ENCODE measurements around the genes SH2D1B and DDR2.

DNA sequence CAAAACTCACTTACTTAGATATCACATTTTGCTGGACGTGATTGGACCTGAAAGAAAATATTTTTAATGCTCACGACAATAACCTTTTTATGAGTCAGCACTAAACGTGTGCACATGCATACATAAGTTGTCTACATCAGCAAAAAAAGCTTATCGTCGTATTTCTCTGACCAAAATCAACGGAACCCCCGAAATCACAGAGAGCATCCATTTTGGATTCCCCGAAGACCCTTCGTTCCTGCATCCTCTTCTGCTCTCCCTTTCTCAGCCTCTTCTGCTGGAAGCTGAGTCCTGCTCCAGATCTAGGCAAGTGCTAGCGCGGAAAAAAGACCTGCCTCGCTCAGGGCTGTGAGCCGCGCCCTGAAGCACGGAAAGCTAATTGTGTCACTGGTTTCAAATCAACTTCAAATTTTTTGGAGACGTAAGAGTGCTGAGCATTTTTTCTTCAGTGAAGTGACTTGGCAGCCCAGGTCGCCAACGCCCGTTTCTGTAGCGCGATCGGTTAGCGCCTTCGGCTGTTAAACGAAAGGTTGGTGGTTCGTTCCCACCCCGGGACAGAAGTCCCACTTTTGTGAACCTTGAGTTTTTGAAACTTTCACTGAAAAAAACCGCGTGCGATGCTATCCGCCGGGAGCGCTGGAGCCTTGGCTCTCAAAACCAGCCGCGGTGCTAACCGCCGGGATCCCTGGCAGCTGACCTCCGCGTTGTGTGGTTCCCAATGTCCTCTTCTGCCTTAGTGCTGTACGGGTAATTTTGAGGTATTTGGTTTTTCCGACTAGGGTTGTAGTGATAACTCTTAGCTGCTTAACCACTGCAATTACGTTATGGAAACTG lies 9.6 kb downstream of the FCGR3B start:
- PRO-cap, result no peak

DNA sequence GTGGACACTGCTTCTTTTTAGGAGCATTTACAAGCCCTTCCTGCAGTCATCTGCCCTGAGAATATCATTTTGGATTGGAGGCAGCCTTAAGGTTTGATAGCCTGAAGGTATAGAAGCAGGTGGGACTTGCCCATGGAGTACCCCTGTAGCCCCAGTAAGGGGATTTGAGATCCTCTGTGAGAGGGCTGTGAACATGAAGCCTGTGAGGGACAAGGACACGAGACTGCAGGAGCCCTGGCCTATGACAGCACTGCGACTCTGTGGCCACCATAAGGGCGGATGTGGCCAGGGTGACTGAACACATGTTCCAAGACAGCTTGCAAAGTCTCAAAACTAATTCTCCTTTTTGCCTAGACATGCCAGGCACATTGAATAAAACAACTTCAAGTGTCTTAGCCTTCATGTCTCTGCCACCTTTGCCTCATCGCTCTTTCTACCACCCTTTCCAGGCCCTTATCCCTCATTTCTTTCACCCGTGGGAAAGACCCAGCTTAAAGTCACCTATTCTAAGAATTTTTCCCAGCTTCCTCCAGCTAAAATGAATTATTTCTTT lies 10.6 kb upstream of the DUSP12 start:
- PRO-cap, result no peak

DNA sequence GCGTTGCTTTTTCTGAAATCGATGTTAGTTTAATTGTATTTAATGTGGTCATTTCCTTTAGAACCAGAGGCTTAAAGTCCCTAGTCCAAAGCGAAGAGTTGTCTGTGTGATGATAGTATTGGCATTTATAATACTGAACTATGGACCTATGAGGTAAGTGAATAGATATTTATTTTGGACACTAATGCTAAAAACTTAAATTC lies 54.8 kb downstream of the ATF6 start:
- PRO-cap, result no peak

- PRO-cap, result no peak
Measured at GRCh38 chr1:161890896-161891669, 125.0 kb downstream of the ATF6 start.

GRCh38 chr1:162229882-162230577 lies 146.6 kb downstream of the SPATA46 start:
- PRO-cap, result no peak

DNA sequence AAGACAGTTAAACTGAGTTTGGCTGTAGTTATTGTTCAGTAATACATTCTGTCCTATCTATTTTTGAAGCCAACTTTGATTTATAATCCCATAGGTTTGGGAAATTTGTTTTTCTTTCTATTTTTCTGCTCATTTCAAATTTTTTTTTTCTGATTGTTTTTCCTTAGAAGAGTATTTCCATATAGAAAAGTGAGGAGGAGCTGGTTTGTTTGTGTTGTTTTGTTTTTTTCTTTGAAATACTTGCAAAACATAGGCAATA lies 81.3 kb downstream of the SPATA46 start:
- PRO-cap, result no peak

DNA sequence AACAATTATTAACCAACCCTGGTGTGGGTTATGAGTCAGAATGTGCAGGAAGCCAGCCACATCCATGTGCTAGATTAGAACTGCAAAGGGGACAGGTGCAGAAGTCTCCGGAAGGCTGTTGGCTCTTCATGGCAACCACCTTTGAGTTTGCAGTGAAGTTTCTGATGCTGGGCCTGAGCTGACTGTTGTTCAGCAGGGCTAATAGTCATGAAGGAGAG lies 70.6 kb downstream of the SPATA46 start:
- PRO-cap, result no peak

DNA sequence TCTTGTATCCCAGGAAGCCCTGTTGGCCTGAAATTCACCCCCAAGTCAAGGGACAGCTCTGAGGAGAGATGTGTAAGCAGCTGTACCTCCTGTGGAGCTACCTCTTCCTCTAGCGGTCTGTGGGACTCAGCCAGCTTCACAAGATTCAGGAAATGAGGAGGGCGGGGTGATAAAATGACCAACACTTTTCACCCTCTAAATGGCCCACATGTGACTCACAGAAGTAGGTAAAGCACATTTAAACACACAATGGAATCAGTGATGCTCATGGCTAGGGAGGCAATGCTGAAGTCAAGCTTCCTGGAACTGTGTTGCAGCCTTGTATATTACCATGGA lies at the start of gene SH2D1B:
SH2D1B (minus strand) TSS at position 111 of the 336 bp plus-strand sequence.
- PRO-cap, result no peak

DNA sequence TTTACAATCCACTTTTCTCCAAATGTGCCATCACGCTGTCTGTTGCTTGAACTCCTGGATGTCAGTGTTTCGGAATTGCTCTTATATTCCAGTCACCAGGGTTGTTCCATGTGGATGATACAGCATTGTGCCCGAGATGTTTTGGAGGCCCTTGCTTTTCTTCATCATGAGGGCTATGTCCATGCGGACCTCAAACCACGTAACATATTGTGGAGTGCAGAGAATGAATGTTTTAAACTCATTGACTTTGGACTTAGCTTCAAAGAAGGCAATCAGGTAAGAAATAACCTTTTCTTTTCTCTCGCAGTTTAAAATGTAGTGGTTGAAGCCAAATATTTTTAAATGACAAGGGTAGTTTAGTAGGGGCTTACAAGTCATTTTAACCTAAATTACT lies 2.4 kb downstream of the UHMK1 start:
- PRO-cap, result no peak

- PRO-cap, result no peak
Measured at GRCh38 chr1:162560526-162560942, 988 bp upstream of the UAP1 start.

DNA sequence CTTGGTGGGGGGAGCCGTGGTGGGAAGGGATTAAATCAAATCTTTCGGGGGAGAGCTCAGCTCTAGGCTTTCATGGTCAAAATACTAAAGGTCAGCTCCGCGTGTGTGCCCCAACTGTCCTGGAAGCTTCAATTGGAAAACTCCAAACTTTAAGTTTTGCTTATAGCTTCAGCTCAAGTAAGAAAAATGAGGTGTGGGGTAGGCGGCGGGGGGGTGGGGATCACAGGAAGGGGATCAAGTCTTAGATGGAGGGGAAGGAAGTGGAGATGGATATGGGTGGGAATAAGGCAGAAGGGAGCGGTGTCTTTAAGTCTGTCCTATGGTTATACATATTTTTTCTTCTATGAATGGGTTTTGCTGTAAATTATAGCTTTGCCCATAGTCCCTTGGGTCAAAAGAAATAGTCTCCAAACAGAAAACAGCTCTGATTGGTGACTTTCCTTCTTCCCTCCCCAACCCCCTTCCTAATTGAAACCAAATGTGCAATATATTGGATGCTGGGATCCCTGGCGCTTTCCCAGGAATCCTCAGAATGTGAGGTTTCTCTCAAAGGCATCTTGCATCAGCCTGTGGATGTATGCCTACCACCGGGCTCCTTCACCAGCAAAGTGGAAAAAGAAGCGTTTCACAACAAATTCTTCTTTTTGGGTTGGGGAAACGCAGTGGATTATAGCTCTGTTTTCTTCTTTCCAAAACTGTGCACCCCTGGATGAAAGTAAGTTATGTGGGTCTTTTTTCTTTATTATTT lies at the start of gene DDR2:
DDR2 (plus strand) TSS at position 548 of the 748 bp plus-strand sequence.
- PRO-cap, result no peak

- PRO-cap, result no peak
Measured at GRCh38 chr1:162632665-162633078, 408 bp downstream of the DDR2 start.

DNA sequence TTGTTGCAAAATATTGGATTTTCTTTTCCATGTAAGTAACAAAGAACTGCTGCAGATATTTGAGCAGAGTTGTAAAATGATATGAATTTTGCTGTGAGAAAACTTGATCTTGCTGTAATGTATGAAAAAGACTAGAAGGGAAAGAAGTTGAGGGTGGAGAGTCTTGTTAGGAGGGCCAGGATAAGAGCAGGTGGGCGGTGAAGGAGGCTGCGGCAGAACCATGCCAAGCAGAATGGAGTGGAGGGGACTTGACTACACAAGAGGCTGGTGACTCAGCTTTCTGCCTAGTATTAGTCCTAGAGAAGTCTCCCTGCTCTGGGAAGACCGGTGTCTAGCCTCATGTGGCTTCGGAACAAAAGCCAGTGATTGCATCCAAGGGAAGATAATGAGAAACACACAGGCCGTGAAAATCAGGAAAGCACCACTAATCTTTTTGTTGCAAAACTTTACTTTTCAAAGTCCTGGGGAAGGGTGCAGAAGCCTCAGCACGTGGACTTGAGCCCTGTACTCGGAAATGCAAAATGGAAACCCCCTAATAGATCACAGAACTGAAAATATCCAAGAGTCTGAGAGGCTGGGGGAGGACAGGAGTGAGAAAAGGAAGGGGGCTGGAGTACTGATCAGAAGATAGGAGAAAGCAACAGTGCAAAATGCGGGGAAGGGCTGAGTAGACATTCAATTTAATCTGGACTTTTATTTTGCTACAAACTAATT lies 31.3 kb downstream of the DDR2 start:
- PRO-cap, result no peak

- PRO-cap, result no peak
Measured at GRCh38 chr1:162687496-162688282, 55.4 kb downstream of the DDR2 start.

- PRO-cap, result no peak
Measured at GRCh38 chr1:163166688-163167057, 36.0 kb downstream of the RGS5 start.

DNA sequence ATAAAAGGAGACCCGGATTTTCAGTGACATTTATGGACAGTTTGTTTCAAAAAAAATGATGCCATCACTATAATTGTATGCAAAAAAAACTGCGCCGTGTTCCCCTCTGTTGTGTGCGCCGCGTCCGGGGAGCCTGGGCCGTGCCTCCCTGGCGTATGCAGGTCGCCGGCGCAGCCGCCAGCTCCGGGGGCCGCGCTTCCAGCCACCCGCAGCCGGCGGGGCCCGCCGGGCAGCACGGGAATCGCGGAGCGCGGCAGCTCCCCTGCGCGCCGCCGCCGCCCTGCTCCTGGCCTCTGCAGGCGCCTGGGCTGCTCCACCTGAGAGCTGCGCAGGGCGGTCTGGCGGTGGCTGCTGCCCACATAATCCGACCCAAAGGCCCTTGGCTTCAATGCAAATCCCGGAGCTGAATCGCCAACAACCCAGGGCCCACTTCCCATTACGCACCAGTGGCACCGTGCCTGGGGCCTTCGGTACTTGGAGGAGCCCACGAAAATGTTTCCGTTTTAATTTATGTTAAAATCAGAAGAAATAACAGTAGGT lies 237.7 kb upstream of the PBX1 start:
- PRO-cap, result no peak

DNA sequence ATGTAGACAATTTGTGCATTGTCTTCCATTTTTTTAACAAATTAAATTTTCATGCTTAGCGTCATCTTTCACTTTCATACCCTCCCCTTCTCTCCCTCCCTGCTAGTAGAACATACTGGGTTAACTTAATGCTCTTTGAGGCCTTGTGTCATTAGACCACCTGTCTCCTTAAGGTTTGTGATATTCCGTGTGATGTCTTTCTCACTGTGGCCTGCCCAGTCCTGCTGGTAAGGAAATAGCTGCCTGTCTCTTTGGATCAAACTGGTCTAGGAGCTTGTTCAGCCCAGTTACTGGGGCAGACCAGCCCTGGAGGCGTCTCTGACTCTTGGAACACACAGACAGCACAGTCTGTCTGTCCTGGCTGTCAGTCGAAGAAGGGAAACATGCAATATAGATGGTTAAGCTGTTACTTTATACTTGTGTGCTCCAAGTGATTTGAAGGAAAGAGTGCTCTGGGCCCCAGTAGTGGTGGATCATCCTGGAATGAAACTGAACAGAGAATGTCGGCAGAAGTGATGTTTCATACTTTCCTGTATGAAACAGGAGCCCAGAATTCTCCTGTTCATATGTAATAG lies 20.4 kb downstream of the PBX1 start:
- PRO-cap, result no peak

DNA sequence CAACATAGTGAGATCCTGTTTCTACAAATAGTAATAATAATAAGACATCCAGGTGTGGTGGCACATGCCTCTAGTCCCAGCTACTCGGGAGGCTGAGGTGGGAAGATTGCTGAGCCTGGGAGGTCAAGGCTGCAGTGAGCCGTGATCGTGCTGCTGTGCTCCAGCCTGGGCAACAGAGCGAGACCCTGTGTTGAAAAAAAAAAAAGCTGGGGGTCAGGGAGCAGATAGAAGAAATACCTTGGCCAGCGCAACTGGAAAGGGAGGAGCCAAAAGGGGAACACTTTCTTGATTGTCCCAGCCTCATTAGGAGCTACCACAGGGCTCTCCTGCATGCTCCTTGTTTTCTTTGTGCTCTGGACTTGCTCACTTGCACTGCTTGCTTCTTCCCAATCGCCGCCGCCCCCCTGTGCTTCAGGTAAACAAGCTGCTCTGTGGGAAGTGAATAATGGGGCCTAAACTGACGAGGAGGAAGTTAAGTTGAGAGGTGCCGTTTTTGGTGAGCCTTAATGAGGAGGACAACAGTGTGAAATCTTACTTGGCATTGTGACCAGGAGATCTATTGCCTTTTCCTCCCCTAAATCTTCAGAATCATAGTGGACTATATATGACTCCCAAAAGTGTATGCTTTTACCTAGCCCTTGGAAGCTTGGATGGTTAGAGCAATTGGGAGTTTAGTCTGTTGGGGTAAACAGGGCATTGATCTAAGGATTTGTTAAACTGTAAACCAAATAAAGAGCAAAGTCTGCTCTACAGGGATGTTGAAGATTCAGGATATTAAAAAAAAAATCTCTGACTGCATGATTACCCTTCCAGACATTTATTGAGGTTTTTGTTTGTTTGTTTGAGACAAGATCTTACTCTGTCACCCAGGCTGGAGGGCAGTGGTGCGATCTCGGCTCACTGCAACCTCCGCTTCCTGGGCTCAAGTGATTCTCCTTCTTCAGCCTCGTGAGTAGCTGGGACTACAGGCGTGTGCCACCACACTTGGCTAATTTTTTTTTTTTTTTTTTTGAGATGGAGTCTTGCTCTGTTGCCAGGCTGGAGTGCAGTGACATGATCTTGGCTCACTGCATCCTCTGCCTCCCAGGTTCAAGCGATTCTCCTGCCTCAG lies 31.4 kb downstream of the PBX1 start:
- PRO-cap, result no peak

- PRO-cap, result no peak
Measured at GRCh38 chr1:164601119-164602483, 42.6 kb downstream of the PBX1 start.

DNA sequence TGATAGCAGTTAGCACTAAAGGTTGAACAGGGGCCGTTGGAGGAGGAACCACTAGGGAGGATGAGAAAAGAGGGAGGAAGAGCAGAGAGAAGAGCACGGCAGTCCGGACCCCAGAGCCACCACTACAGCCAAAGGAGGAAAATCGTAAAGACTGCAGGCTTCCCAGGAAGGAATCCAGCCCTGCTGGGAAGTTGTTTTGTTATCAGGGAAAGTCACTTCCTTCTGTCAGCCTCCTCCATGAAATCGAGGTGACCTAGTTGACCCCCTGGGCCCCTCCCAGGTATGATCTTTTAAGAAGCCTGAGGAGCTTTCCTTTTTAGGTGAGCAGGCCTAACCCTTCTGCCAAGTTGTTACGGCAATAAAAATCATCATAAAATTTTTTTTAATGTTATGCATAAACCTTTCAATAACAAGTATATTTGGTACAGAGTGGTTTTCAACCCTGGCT lies 88.3 kb downstream of the PBX1 start:
- PRO-cap, result no peak

All from SEM (cell line).